Colonic mucosa (tissue), 1 donor: ENCODE measurements around the gene SPON1.

- PRO-cap = no peak
These were observed 35.2 kb downstream of the RASSF10 start for GRCh38 chr11:13044288-13044798.

DNA sequence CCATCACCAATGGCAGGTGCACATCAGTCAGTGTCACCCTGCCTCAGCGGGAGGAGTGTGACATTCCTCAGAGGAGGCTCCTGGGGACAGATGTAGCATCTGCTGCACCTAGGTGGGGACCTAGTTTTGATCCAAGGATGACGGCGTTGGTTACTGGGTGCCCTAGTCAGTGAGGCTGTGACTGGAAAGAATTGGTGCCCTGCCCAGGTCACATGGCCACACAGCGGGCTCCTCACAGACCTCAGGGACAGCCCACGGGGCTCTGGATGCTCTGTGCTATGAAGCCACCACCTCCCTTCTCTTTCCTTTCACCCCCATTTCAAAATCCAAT, 80.2 kb downstream of the BMAL1 start:
- PRO-cap = no peak

- PRO-cap = no peak
These were observed 91.0 kb downstream of the BTBD10 start for GRCh38 chr11:13371914-13372499.

DNA sequence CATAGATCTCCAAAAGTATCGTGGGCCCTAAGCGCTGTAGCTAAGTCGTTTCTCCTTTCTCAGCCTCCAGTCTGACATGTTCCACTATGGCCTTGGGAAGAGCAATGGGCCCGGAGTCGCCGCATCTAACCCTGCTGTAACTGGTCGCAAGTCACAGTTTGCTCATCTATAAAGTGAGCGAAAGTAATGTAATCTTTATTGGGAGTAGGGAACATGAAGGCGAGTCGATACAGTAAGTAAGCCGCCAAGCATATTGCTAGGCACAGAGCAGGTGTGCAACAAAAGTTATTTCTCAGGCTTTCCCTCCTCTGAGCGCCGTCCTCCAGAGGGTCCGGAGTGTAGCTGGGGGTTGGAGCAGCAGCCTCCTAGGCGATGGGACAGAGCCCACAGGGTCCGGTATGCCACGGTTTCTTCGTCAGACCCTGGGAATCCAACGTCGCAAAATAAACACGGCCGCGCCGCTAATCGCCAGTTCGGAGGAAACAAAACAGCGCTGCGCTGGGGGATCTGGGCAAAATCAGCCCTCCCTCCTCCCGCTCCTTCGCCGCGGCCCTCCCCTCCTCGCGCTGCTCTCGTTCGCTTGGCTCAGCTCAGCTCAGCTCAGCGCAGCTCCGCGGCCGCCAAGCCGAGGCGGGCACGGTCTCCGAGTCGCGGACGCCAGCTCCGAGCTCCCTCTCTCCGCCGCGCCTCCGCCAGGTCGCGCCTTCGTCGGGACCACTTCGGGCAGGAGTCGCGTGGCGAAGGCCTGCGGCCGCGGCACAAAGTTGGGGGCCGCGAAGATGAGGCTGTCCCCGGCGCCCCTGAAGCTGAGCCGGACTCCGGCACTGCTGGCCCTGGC, at the start of gene SPON1:
SPON1 (plus strand) TSS at position 598 of the 838 bp plus-strand sequence.
- PRO-cap = bidirectional peak, plus-strand start at position 198 of the sequence, minus-strand start at position 142 of the sequence; unidirectional peak, plus-strand start at position 198 of the sequence; bidirectional peak, plus-strand start at position 471 of the sequence, minus-strand start at position 475 of the sequence

DNA sequence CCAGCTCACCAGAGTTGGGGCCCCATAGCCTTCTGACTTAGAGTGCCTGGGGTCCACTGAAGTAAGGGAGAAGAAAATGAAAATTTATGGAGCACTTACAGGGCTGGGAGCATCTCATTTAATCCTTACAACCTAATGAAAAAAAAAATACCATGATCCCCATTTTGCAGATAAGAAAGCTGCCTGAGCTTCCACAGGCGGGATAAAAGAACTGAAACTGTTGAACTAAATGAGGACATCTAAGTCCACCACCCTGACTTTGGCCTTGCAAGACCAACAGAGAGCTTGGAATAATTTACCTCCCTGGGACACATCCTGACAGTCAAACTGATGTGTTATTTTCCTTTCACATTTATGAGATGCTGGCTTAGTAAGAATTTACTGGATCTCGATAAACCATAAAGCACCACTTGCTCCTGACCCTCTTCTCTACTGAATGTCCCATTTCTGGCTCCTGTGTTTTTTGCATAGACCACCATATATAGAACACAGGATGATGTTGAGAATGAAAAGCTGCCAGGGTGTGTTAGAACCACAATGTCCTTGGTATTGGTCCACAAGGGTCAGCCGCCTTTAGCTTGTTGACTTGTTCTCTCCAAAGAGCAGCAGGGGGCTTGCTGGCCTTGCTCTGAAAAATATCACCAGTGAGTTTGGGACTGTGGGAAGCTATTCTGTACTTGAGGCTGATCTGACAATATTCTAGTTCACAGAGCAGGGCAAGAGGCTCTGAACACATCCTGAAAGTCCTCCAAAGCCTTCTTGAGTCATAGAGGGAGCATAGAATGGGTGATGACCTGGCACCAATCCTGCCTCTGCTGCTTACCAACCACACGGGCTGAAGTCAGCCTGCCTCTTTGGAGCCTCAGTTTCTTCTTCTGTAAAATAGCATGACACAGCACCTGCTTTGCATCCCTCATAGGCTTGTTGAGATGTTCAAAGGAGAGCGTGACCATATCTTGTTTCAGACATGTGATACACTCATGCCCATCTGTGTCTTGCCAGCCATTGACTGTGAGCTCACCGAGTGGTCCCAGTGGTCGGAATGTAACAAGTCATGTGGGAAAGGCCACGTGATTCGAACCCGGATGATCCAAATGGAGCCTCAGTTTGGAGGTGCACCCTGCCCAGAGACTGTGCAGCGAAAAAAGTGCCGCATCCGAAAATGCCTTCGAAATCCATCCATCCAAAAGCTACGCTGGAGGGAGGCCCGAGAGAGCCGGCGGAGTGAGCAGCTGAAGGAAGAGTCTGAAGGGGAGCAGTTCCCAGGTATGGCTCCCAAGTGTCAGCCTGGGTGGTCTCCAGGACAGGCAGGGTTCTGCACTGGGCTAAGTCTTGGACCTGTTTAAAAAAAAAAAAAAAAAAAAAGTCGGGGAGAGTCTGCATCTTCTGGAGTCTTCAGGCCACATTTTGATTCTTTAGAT, 96.8 kb downstream of the RRAS2 start:
- PRO-cap = no peak

DNA sequence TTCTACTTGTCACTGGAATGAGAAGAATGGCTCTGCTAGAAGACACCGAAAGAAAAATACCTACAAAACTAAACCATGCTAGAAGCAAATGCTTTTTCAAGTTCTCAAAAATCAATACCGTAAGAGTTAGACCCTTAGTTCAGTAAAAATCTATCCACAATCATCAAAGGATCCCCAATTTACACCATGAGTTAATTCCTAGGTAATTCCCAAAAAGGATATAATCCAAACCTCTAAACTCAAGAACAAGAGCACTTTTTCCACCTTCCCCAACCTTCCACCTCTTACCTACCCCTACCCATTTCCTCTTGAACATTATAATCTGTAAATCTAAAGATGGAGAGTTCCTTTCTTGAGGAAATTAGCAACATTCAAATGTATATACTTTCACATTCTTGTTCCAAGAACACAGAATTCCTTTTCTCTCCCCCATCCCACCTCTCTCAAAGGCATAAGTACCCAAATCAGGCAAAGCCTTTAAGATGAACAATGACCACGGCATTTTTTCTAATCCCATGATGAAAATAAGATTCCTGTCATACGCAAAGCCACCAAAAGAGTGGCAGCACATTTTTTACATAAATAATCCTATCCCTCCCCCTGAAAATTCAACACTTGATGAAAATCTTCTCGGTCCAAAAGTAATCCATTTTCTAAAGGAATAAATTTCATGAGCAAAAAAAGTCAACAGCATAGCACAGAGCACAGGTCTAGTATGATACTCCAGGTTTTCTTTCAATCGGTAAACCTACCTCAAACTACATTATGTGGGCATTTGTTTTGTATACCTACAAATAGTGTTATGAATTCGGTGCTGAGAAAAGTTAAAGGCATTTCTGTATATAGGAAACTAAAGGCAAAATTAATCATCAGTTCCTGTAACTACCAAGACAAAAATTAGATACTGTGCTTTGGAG, 18.2 kb downstream of the RRAS2 start:
- PRO-cap = no peak

DNA sequence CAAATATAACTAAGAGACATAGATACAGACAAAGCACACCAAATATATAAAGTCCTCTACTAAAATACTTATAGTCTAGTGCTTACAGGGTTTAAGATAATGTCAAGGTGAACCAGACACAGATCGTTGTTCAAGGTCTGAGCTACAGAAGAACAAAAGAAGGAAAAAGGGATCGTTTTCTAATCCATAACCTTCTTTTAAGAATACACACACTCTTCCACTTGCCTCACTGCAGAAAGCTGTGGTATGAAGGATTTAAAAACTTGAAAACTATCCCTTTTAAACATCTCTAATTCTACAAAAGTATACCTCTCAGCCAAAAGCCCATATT, 13.6 kb downstream of the RRAS2 start:
- PRO-cap = no peak

DNA sequence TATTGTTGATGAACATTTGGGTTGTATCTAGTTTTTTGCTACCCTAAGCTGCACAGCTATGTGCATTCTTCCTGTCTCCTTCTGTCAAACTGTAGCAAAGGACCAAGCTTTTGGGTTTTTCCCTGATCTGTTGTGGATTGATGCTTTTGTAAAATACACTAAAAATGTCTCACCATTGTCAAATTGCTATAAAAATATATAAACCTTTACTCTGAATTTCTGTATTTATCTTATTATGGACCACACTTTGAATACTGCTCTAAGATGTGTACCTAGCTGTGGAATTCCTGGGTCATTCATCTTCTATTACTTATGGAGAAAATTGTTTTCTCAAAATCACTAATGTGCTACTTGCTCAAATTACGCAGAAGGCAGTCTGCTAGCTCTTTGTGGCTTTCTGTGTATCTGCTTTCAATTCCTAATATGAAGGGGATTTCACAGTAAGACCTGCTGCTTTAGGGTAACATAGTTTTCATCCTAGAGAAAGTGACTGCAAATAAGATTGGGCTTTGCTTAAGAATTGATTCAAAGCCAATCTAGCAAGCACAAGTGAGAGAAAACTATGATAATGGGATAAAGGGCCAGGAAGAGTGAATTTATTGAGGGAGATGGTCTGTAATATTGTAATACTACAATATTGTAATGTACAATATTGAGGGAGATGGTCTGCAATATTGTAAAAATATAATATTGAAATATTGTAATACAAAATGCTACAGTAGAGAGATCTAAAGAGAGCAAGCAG, 123.3 kb downstream of the CYP2R1 start:
- PRO-cap = no peak

DNA sequence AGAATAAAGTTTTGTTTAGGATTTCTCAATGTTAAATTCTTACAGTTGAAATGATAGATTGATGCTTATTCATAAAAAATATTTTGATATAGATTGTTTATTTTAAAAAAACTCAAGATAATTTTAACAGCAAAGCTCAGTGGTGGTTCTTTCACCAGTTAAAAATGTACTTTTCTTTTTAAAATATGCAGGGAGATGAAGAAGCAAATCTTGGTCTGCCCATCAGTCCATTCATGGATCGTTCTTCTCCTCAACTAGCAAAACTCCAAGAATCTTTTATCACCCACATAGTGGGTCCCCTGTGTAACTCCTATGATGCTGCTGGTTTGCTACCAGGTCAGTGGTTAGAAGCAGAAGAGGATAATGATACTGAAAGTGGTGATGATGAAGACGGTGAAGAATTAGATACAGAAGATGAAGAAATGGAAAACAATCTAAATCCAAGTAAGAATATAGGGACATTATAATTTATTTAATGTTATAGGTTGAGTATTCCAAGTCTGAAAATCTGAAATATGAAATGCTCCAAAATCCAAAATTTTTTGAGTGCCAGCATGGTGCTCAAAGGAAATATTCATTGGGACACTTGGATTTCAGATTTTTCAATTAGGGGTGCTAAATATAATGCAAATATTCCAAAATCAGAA, 24.6 kb downstream of the CYP2R1 start:
- PRO-cap = no peak

GRCh38 chr11:14974690-14975083, 2.5 kb upstream of the CALCA start:
- PRO-cap = no peak

GRCh38 chr11:15034840-15035152, 38.6 kb upstream of the CALCB start:
- PRO-cap = no peak

GRCh38 chr11:15195096-15195417, 80.3 kb downstream of the INSC start:
- PRO-cap = no peak

DNA sequence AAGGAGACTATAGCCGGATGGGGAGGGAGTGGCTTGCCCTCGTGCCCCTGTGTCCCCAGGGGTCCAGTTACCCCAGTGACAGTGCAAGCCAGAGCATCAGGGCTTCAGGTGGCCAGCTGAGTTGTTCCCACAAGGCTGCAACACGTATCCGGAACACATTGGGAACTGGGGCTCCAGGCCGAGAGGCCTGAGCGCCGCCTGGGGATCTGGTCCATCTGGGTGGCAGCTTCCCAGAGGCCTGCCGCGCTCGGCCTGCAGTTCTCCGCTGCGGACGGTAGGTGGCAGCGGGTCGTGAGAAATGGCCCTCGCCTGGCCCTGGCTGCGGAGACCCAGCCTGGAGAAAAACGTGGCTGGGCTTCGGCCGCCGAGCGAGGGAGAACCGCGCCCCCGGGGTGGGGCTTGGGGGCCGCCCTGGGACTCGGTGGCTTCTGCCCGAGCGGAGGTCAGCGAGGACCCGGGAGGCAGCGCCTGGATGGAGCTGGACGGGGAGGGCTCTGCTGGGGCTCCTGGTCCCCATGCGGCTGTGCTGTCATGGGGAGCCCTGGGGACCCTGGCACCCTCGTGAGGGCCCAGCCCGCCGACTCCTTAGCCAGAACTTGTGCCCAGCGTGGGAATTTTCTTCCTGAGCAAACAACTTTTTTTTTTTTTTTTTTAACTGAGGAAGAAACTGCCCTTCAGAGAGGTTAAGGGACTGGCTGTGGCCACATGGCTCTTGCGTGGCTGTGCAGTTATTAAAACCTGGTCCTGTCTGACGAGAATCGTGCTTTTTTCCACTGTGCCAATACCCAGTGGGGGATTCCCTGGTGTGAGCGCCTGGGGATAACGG, 535.4 kb downstream of the INSC start:
- PRO-cap = unidirectional peak, plus-strand start at position 446 of the sequence

GRCh38 chr11:15651776-15652293, 537.1 kb downstream of the INSC start:
- PRO-cap = no peak

GRCh38 chr11:16193636-16194554, 162.5 kb downstream of the SOX6 start:
- PRO-cap = no peak

DNA sequence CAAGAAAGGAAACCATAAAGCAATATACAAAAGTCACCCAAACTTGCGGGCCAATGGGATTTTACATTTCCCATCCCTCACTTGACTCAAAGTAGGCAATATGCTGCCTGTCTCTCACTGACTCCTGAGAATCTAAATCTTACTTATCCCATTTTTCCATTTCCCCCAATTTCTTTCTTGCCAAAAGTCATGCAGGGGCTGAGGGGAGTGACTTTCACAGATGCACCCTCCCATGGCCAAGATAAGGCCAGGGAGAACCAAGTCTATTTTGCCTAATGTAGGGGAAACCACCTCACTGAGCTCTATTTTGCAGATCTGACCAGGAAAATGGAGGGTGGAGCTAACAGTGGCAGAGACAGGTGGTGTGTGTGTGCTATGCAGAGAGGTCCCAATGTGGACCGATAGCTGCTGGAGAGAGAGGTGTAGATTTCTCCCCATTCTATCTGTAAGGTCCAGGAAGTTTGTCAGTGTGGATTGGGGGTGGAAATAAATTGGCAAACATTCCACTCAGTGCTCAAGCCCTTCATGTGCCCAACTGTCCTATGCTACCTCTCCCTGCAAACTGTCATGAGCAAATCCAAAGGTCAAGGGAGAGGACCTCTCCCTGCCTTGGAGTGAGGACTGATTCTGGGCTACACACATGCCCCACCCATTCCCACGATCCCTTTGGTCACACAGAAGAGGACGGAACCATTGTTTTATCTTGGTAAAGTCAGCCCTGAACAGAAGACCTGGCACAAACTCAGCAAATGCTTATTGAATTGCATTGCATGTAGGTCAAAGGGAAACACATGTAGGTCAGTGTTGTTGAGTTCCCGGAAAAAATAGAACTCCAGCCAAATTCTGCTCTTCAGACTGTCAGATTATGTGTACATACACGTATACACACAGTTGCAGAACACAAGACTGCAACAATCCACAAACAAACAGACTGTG, 65.8 kb downstream of the C11orf58 start:
- PRO-cap = no peak

GRCh38 chr11:16825718-16826133, 87.3 kb downstream of the C11orf58 start:
- PRO-cap = no peak

DNA sequence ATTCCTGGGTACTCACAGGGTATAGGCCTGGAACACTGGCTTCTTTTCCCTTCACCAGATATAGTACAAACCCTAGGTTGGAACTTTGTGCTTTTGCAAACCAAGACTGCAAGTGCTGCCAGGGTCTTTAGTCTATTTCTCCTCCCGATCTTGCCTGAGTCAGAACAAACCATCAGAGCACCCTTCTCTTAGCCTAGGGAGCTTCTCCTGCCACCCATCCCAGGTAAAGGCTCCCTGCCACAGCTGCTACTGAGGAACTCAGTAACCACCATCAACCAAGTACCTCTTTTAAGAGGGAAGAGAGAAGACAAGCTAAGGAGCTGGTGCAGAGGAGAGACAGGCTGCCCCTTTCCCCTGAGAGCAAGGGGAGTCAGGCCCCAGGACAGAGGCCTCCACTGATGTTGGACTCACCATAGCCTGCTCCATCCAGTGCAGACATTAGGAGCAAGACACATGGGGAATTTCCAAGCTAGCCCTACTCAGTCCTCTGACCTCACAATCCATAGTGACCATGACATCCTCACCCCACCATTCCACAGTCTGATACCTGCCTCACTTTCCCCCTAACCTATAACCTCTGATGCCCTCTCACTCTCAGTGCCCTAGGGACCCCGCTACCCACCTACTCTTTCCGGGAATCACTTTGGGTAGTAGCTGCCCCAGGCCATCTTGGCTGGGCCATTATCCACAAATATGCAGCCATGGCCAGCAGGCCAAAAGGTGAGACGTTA, 91.5 kb downstream of the PLEKHA7 start:
- PRO-cap = no peak

DNA sequence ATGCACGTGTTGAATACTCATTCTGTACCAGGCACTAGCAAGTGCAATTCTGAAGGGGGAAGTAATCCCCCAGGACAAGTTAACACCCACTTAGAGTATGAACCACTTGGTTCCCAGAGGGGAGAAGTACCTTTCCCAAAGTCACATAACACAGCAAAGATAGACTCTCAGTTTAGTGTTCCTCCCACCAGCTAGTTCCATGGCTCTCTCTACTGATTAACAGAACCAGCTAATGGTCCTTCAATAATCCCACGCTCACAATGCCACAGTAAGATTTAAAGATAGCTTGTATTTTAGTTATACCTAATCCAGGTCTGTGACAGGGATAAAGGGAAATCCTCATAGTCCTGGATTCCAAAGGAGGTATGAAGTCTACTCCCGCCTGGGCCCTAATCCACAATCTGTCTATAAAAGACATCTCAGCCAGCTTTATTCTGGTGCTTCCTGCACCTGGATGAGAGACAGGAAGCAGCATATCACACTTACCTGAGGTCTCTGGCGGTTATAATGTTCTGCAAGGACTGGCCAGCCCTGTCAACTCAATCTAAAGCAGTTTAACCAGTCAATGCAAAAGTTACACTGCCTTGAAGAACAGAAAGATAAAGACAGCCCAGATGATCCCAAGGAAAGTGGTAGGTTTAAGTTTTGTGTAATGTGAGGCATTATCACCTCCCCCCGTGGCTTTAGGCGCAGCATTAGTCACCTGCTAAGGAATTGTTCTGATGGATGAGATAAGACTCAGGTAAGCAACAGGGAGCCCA, 57.7 kb downstream of the PLEKHA7 start:
- PRO-cap = unidirectional peak, minus-strand start at position 403 of the sequence

DNA sequence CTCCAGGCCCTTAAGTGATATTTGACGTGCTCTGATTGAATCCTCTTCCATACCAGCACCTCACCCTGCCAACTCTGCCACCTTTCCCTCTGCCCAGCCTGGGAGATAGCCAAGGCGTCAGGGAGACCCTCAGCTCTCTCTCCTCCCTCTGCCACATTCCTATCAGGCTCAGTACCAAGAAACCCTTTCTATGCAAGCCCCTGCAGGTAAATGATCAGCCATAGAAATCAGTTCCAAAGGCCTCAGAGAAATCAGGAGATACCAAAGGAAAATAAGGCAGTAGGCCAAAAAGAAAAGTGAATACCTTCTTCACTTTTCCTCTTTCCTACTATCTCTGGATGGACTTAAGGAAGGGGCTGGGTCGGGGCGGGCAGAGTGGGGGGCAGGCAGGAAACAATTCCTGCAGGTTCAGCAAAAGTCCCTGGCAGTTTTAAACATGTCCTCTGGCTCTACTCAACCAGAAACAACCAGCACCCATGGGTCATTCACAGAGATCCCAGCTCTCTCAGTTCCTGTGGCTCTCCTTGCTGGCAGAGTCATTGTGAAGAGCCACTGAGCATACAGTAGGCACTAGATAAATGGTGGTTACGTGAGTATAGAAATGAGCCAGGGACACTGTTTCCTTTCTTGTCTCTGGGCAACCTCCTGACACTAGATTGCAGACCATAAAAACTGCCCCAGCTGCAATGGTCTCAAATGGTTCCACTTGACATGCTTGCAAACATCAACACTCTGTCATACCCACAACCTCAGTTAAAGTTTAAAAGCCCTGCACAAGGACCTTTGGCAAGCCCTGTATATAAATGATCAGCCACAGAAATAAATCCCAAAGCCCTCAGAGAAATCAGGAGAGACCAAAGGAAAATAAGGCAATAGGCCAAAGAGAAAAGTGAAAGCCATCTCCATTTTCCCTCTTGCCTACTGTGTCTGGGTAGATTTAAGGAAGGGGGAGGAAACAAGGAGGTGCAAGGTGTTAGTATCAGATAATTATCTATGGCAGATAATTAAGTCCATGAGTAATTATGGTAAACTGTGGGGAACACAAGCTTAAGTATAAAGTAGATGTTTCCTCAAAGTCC, 20.9 kb downstream of the PLEKHA7 start:
- PRO-cap = no peak